Hair follicular keratinocyte (primary cell): ENCODE data around the genes GRXCR1 and USP46.

GRCh38 chr4:41959613-41960198 lies 21.9 kb upstream of the DCAF4L1 start:
- RAMPAGE, long total RNA: no peak

- RAMPAGE, long total RNA: no peak
These were observed 52.9 kb downstream of the SLC30A9 start for GRCh38 chr4:42043085-42043779.

DNA sequence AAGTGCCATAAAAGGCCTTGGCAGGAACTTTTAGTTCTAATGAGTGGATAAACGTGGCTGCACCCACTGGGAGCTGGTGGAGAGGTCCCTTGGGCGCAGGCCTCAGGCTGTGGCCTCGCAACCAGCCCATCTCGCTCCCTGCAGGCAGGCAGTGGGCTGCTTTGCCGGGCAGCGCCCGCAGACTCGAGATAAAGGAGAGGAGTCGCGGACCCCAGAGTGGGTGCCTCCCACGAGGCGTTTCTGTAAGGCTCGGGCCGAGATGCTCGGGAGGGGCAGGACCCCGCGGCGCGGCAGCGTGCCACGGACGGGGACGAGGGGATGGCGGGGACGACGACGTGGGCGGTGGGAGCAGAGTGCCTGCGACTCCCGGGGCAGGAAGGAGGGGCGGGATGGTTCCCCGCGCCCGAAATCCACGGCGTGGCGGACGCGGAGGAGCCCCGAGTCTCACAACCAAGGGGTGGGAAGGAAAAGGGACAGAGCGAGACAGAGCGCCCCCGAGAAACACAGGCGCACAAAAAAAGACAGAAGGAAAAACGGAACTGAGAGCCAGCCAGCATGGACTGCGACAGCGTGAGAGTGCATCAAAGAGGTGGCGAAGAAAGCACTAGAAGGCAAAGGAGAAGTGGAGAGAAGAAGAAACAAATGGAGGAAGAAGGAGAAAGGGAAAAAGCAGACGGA lies 1.7 kb downstream of the BEND4 start:
- RAMPAGE, long total RNA: no peak

DNA sequence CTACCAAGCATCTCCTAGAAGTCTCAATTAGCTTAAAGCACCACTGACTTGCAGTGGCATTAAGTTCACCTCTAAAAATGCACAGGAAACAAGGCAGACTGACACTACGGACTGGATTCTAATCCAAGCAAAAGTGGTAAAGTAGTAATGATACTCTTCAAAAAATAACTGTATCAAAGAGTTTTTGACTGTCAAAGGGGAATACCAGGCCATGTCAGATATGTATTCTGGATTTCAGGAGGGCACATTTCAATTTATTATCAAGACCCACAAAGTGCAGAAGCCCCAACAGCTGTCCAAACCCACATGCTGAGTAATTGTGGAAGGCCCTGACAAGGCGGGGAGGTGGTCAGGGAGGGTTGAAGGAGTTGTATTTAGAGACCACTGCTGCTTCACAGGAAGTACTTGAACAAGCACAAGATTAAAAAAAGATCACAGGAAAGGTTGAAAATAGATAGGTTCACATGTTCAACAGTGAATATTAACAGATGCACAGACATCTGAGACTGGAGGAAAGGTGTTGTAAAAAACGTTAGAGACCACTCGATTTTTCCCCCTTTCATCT lies 18.0 kb downstream of the ATP8A1 start:
- RAMPAGE, long total RNA: no peak

DNA sequence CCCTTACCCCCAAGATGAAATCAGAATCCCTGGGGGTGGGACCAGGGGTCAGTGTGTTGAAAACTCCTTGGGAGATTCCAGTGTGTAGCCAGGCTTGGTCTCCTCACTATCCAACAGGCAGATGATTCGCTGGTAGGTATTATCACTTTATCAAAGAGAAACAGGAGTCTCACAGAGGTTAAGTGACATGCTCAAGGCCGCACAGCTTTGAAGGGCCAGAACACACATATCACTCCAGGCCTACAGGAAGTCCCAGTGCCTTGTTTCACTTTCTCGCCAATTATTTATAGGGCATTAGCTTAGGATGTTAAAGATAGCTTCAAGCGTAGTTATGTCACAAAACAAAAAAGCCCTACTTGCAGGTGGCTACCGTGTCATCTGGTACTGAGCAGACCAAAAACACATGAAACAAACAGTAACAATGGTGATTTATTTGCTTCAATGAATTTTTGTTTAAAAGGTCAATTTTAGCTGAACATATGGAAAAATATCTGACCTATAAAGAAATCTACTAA lies 13.2 kb downstream of the ATP8A1 start:
- RAMPAGE, long total RNA: no peak

DNA sequence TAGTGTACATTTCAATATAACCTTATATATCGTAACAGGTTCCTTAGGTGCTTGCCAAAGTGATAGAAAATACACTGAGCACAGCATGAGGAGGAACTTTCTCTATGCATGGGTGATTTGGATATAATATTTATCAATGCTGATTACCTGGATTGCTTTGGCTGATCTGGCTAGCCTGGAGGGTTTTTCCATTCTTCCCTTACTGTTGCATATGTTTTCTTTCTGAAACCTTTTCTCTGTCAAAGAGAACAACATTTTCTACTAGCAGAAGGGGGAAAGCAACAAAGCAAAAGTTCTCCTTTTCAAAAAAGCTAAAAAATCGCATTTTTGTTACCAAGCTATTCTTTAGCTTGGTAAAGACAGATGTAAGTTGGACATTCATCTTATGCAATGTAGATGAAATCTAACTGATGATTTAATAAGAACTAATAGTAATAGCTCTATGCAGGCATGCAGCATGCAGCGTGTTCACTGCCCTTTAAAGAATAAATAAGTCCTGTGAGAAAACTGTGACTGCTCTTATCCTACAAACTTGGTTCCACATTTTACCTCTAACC lies at the start of gene GRXCR1:
TSS of gene GRXCR1 (plus strand) at position 424 of the 557 bp plus-strand sequence.
- RAMPAGE, long total RNA: no peak

GRCh38 chr4:45324757-45325154 lies 598.4 kb upstream of the GNPDA2 start:
- RAMPAGE, long total RNA: no peak

- RAMPAGE, long total RNA: no peak
These were observed 8.2 kb downstream of the ATP10D start for GRCh38 chr4:47493311-47493592.

GRCh38 chr4:47914775-47914924 lies 267 bp upstream of the NFXL1 start:
- RAMPAGE, long total RNA: no peak

- RAMPAGE, long total RNA: no peak
These were observed 2.8 kb downstream of the NIPAL1 start for GRCh38 chr4:48019241-48019832.

GRCh38 chr4:48331555-48332039 lies 9.7 kb upstream of the SLAIN2 start:
- RAMPAGE, long total RNA: no peak

DNA sequence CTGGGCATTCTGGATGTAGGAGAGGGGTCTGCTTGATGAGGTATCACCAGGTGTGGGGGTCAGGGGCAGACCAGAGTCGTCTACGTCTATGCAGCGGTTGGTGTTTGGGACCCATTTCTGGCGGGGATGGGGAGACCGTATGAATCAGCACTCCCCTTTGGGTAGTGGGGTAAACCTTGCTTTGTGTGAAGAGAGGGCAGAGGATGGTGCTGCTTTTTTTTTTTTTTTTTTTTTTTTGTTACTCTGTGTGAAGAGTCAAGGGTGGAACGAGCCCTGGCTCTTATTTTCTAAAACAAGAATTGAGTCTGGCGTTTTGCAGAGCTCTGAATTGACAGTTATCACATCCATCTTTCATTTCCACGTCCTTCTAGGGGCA lies 1.2 kb downstream of the SLAIN2 start:
- RAMPAGE, long total RNA: no peak

- RAMPAGE, long total RNA: no peak
These were observed 24.8 kb upstream of the FRYL start for GRCh38 chr4:48804931-48805276.

- RAMPAGE, long total RNA: no peak
These were observed 4.2 kb downstream of the OCIAD2 start for GRCh38 chr4:48902313-48902886.

DNA sequence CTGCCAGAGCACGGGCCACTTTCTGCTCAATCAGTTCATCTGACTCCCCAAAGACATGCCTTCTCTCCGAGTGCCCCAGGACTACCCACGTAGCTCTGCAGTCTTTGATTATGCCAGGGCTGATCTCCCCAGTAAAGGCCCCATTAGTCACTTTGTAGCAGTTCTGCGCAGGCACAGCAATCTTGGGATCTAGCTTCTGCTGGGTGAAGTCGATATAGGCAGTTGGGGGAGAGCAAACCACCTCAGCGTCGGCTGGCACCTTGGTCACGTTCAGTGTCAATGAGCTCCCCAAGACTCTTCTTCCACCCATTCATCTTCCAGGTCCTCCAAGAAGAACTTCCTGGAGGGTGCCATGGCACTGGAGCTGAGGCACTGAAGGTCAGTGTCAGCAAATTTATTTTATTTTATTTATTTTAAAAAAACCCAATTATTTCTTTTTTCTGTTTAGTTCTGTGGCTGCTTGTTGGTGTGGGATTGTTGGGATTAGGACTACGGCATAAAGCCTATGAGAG lies 30.8 kb downstream of the CWH43 start:
- RAMPAGE, long total RNA: no peak

DNA sequence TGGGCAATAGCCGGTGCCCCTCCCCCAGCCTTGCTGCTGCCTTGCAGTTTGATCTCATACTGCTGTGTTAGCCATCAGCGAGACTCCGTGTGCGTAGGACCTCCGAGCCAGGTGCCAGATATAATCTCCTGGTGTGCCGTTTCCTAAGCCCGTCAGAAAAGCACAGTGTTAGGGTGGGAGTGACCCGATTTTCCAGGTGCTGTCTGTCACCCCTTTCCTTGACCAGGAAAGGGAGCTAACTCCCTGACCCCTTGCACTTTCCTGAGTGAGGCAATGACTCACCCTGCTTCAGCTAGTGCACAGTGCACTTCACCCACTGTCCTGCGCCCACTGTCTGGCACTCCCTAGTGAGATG lies 189.4 kb downstream of the CWH43 start:
- RAMPAGE, long total RNA: no peak

DNA sequence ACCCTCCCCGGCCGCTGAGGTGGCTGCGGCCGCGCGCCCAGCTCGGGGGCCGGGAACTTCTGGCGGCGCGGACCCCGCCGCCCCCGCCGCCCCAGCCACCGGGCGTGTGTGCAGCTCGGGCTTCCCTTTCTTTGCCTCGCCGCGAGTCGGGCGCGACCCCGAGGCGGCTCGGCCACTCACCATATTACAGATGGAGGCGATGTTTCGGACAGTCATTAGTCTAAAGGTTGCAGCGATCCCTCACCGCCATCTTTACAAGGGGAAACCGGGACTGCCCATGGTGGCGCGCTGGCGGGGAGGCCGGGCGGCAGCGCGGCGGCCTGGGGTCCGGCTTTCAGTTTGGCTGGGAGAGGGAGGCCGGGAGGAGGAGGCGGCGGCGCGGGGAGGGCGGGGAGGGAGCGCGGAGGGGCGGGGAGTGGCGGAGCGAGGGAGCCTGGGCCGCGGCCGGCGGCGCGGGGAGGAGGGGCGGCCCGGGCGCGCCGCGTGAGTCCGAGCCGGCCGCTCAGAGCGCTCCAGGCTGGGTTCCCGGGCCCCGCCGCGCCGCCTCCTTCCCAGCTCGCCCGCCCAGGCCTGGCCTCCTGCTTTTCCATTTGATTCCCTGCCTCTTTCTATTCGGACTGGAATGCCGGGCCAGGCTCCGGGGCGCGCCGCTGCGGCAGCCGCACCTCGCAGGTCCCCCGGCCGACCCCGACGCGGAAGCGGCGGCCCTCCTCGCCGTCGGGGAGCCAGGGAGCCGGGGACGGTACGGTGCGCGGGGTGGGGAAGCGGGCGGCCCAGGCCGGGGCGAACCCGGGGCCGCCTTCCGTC lies at the start of gene USP46:
TSS of gene USP46 (minus strand) at position 367 of the 807 bp plus-strand sequence.
- RAMPAGE, long total RNA: no peak

- RAMPAGE, long total RNA: no peak
These were observed 1.0 kb upstream of the USP46 start for GRCh38 chr4:52660133-52660468.

- RAMPAGE, long total RNA: no peak
These were observed 38.8 kb downstream of the ERVMER34-1 start for GRCh38 chr4:52712087-52713088.

DNA sequence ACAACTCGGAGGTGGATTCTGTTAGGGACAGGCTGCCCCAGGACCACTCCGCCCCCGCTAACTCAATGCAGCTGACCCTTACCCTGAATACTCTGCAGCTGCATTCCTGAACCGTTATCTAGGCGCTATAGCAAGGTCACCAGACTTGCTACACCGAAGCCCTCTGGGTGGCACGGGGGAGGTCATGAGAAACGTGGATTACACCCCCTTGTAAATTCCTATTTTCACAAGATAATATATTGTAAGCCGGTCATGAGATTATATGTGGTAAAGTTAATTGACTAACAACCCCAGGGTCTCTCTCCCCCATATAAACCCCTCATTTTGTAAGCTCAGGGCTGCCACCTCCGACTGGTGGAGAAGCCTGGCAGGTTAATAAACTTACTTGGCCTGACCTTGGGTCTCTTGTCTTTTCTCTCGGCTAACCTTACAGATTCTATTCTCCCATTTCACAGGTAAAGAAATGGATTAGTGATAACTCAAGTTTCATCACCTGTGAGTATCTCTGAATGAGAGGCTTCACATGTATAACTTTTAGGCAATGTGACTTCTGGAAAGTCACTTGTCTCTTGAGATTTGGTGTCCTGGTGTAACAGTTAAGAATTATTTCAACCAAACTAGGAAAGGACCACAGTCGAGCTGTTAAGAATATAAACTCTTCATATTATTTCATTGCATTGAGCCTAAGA lies 37.3 kb downstream of the ERVMER34-1 start:
- RAMPAGE, long total RNA: no peak